Sternocleidomastoid (tissue), 1 donor: ENCODE measurements around a stretch of chrX.

- PRO-cap: no peak
These were observed 46.0 kb downstream of the SMC1A start for GRCh38 chrX:53376383-53376902.

- PRO-cap: no peak
These were observed 512 bp downstream of the RIBC1 start for GRCh38 chrX:53423085-53423685.

- PRO-cap: no peak
These were observed 518 bp downstream of the HSD17B10 start for GRCh38 chrX:53433663-53434040.

- PRO-cap: bidirectional peak, plus-strand start at chrX:53441835, minus-strand start at chrX:53441706
These were observed 7.6 kb upstream of the HSD17B10 start for GRCh38 chrX:53441395-53442589.

DNA sequence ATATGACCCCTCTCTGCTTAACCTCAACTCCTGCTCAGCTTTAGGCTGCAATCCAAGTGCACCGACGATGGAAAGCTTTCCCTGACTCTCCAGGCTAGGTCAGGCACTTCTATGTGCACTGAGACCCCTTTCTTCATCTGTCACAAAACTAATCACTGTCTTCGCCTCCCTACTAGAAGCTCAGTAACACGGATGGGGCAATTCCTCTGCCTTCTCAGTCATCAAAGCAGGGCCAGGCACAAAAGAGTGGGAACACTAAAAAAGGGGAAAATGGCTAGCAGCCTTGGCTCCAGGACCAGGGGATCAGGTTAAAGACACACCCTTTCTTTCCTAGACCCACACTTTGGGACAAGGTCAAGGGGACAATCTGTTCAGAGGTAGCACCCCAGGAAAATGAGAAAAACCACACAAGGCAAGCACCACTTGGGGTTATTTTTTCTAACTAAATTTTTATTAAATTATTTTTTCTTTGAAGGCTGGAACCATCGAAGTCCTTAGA lies 97.6 kb upstream of the HSD17B10 start:
- PRO-cap: no peak

- PRO-cap: no peak
These were observed 69.8 kb downstream of the HUWE1 start for GRCh38 chrX:53616691-53617158.

- PRO-cap: no peak
These were observed 106.4 kb downstream of the PHF8 start for GRCh38 chrX:53937441-53938629.

DNA sequence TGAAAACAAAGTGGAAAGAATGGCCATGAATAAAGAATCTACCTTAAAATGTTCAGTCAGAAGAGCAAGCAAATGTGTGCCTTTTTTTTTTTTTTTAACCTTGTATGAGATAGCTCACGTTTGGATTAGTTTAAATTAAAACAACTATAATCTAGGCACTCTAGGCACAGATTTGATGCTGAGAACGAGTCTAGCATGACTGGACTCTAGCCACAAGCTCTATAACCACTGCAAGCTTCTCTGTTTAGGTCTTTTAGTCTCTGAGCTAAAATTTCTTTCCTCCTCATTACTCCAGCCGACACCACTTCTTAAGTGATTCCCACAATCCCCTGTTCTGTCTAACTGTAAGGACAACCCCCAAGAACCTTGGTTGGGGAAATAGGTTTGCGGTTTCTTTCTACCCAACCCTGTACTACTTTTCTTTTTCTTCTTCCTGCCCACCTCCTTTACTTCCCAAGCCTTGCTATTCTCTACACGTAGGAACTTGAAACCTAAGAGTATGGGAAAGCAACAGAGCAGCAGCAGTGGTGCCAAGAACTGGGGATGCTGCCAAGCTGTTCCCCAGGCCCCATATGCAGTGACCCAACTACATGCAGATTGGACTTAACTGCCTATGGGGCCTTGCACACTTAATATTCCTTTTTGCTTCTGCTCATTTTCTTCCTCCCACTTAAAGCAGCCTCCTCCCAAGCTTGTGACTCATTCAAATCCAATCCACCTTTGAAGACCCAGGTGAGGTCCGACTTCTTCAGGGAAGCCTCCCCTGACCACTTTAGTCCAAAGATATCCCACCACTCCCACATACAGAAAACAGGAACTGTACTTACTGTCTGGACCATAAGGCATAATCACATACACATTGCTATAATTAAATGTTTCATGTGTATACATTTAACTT lies 1.9 kb downstream of the FAM120C start:
- PRO-cap: no peak

- PRO-cap: no peak
These were observed 26.0 kb downstream of the FGD1 start for GRCh38 chrX:54469976-54470569.

- PRO-cap: no peak
These were observed 12.9 kb downstream of the FGD1 start for GRCh38 chrX:54483004-54483685.

DNA sequence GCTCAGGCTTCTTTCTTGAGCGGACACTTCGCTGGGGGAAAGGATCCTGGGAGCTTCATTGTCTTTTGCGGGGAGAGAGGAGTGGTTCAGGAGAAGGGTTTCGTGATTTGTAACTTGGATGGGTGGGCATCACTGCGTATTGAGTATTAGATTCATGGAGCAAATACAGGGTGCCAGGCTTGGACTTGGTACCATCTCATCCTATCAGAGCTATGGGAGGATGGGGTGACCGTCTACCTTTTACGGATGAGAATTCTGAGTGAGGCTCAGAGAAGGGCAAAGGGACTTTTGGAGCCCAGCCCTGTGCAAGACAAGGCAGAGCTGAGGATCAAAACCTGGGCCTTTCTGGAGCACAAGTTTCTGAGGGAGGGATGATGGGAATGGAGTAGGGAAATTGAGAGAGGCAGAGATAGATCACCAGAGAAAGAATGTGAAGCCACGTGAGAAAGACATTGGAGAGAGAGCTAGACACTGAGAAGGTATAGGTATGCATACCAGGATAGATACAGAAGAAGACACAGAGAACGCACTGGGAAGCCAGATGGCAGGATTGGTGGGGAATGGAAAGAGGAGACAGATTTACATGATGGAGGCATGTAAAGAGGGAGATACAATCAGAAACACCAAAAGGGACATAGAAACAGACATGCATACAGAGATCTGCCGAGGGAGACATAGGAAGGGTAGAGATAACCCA lies 18.5 kb downstream of the GNL3L start:
- PRO-cap: no peak

DNA sequence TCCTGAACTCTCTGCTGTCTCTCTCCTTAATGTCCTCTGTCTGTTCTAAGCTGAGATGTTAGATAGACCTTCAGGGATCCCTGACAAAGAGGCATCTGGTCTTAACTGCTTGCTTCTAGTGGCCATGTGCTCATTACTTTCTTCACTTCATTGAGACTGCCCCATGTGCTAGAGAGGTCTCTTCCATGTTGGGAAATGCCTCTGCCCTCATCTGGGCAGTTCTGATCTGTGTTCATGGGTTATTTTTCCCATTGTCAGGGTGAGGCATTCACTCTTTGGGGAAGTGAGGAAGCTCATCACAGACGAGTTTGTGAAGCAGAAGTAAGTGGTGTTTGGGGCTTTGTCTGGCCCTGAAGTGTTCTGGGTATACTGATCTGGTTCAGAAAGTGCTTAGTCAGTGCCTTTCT lies 6.2 kb downstream of the TRO start:
- PRO-cap: no peak

- PRO-cap: no peak
These were observed 1.5 kb downstream of the FAM104B start for GRCh38 chrX:55159569-55159768.

DNA sequence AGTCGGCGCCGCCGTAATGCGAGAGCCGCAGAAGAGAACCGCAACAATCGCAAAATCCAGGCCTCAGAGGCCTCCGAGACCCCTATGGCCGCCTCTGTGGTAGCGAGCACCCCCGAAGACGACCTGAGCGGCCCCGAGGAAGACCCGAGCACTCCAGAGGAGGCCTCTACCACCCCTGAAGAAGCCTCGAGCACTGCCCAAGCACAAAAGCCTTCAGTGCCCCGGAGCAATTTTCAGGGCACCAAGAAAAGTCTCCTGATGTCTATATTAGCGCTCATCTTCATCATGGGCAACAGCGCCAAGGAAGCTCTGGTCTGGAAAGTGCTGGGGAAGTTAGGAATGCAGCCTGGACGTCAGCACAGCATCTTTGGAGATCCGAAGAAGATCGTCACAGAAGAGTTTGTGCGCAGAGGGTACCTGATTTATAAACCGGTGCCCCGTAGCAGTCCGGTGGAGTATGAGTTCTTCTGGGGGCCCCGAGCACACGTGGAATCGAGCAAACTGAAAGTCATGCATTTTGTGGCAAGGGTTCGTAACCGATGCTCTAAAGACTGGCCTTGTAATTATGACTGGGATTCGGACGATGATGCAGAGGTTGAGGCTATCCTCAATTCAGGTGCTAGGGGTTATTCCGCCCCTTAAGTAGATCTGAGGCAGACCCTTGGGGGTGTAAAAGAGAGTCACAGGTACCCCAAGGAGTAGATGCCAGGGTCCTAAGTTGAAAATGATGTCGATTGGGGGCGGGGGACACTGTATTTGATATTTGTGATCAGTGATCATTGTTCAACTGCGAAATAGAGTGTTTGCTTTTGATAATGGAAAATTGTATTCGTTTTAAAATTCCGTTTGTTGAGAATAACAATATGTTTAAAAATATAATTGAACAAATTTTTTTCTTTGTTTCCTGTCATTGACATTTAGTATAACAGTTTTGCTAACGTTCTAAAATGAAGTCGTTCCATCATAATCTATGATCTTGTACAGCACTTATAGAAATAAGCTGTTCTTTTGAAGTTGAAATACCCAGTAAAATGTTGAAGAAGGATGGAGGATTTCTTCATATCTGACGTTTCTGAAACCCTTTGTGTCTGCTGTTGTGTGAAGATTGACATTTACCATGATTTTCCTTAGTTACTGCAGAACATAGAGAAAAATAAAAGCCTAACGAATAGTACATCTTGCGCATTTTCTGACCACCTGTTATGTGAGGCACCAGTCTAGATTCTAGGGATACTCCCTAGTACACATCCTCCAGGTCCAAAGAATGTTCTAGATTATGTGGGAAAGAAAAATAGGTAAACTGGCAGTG lies 920 bp downstream of the MAGEH1 start:
- PRO-cap: no peak

DNA sequence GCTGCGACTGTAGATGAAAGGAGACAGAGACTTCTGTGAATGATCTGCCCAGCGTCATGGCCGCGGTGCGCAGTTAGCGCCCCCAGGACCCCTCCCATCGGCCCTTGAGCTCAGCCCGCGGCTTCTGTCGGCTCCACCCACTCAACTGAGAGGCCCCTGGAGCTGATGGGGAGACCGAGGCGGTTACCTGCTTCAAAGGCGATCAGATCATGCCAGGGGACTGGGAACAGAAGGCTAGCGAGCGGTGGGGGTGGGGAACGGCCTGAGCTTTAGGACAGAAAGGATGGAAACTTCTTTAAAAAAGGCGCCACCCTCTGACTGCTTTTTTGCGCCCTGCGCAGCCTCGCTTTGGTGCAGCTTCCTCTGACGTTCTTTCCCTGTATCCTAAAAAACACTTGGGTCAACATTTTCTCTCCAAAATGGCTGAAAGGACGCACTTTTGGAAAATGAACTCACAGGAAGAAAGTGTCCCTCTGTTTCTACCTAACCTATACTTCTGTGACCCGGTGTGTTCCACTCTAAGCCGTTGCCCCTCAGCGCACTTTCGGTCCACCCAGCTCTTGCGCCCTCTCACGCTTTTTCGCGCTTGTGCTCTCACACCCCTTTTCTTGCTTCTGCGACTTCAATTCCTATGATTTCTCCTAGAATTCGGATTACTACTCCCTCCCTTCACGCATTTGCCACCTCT lies 522 bp downstream of the USP51 start:
- PRO-cap: bidirectional peak, plus-strand start at position 144 of the sequence, minus-strand start at position 96 of the sequence

DNA sequence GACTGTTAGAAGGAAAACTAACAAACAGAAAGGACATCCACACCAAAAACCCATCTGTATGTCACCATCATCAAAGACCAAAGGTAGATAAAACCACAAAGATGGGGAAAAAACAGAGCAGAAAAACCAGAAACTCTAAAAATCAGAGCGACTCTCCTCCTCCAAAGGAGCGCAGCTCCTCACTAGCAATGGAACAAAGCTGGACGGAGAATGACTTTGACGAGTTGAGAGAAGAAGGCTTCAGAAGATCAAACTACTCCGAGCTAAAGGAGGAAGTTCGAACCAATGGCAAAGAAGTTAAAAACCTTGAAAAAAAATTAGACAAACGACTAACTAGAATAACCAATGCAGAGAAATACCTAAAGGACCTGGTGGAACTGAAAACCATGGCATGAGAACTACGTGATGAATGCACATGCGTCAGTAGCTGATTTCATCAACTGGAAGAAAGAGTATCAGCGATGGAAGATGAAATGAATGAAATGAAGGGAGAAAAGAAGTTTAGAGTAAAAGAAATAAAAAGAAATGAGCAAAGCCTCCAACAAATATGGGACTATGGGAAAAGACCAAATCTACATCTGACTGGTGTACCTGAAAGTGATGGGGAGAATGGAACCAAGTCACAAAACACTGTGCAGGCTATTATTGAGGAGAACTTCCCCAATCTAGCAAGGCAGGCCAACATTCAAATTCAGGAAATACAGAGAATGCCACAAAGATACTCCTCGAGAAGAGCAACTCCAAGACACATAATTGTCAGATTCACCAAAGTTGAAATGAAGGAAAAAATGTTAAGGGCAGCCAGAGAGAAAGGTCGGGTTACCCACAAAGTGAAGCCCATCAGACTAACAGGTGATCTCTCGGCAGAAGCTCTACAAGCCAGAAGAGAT lies 220.0 kb downstream of the RRAGB start:
- PRO-cap: no peak

DNA sequence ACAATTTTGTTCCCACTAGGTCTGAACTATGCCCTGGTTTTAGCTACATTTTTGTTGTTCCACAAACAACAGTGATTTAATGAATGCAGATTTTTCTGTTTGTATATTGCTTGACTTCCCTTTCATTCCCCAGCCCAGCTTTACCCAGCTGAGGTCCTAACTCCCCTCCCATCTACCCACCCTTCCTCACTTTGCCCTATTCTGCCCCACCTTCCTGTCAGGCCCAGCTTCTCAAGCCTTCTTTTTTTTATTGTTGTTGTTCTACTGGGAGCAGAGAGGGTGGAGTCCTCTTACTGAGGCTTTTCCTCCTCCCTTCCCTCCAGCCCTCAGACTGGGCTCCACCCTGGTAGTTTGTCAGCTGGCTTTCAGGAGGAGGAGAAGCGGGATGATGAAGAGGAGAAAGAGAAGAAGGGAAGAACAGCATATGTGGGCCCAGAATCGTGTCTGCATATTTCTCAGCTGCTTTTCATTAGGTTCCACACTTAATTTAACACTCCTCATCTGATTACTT lies 3.3 kb upstream of the KLF8 start:
- PRO-cap: no peak

GRCh38 chrX:56563929-56565145 lies 910 bp downstream of the UBQLN2 start:
- PRO-cap: unidirectional peak, minus-strand start at chrX:56564368; unidirectional peak, minus-strand start at chrX:56564562

GRCh38 chrX:56762316-56762973 lies 33.4 kb downstream of the NBDY start:
- PRO-cap: no peak

DNA sequence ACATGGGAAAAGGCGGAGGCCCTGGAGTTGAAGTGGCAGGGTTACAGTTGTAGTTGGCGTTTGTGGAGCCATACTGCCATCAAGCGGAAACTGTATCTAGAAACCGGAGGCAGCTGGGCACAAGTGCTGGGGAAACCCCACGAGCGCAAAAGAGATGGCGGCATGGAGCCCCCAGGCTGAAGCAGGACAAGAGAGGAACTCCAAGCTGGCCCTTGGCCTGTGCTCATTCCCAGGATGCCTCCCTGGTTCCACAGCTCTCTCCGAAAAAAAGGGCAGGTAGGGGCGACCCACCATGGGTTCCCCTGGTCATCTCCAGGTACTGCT lies 34.8 kb downstream of the NBDY start:
- PRO-cap: no peak